H4 (cell line): ENCODE data around the gene KIAA0513.

- RAMPAGE, long total RNA, result no peak
Measured at GRCh38 chr16:84884695-84885604, 65.2 kb downstream of the CRISPLD2 start.

- RAMPAGE, long total RNA, result no peak
Measured at GRCh38 chr16:84922235-84923335, 88.8 kb downstream of the ZDHHC7 start.

DNA sequence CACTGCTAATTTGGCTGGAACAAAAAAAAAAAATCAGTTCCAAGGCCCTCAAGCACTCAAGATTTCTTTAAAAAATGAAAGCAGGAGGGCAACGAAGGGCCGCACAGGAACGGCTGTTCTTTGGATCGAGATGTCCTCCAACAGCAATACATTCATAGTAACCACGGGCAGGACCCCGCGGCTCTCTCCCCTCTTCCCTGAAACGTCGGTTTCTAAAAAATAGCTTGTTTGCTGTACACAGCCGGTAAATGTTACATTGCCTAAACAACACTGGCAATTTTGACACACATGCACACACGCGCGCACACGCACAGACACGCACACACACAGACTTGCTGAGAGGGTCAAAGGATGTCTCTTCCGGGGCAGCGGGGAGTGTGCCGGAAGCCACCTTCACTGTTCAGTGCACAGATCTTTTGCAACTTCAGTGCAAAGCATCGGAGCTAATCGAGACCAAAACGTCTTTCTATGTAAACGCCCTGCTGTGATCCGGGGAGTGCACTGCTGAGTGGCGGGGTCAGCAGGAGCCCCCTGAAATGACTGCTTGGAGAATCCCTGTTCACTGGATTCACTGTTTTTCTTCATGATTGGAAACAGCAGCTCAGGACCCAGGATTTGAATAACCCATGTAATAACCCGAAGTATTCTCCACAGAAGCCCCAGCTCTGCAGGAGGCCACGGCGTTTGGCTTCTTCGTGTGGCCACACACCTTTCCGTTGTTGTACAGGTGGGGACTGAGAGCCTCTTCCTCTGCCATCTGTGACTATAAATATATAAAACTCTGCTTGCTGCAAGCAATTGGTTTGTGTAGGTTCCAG, 35.7 kb downstream of the ZDHHC7 start:
- RAMPAGE, long total RNA, result no peak

GRCh38 chr16:84993351-84994183, 17.8 kb downstream of the ZDHHC7 start:
- RAMPAGE, long total RNA, result no peak

- RAMPAGE, long total RNA, result no peak
Measured at GRCh38 chr16:85027322-85028297, at the start of gene KIAA0513. TSS of gene KIAA0513 (plus strand) at chr16:85027795.

DNA sequence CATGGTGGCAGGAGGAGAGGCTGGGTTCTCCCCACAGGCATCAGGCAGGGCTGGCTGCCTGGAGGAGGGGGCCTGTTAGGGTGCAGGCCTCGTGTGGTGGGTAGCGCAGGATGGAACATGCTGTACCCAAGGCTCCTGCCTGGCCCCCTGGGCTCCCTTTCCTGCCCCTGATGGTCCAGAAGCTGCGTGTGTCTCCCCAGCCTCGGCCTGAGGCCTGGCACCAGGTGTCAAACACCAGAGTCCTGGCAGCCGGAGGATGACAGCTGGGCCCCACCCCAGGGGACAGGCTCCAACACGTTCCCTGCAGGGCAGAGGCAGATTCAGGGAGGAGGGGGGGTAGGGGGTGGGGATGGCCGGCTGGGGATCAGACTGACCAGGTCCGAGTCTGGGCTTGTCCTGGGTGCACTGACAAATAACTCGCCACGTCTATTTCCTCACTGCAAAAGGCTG, 40.3 kb upstream of the CIBAR2 start:
- RAMPAGE, long total RNA, result no peak

DNA sequence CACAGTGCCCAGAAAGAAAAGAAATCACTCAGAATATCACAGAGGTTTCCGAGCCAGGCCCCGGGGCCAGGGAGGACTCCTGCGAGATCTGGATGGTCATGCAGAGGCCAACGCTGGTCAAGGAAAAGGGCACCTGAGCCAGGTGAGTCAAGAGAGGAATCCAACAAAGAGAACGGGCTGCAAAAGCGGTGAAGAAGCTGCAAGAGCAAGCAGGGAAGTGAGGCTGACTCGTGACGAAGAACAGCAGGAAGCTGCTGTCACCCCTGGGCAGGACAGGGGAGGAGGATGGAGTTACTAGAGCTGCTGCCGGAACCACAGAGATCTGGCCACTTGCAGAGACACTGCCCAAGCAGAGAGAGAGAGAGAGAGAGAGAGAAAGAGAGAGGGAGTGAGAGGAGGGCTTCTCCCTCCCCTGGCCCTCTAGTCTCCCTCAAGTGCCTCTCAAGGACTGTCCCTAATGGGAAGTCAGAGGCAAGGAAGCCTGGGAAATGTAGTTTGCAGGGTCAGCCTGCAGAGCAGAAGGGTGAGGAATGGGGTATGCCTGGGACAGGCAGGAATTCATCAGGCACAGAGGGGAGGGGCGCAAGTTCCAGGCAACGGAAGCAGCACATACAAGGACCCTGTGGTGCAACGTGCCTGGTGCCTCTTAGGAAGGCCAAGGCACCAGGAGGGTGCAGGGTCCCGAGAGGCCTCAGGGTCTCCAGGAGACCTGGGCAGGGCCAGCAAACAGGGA, 45.6 kb upstream of the CIBAR2 start:
- RAMPAGE, long total RNA, result no peak

- RAMPAGE, long total RNA, result no peak
Measured at GRCh38 chr16:85174373-85174866, 62.1 kb upstream of the CIBAR2 start.

DNA sequence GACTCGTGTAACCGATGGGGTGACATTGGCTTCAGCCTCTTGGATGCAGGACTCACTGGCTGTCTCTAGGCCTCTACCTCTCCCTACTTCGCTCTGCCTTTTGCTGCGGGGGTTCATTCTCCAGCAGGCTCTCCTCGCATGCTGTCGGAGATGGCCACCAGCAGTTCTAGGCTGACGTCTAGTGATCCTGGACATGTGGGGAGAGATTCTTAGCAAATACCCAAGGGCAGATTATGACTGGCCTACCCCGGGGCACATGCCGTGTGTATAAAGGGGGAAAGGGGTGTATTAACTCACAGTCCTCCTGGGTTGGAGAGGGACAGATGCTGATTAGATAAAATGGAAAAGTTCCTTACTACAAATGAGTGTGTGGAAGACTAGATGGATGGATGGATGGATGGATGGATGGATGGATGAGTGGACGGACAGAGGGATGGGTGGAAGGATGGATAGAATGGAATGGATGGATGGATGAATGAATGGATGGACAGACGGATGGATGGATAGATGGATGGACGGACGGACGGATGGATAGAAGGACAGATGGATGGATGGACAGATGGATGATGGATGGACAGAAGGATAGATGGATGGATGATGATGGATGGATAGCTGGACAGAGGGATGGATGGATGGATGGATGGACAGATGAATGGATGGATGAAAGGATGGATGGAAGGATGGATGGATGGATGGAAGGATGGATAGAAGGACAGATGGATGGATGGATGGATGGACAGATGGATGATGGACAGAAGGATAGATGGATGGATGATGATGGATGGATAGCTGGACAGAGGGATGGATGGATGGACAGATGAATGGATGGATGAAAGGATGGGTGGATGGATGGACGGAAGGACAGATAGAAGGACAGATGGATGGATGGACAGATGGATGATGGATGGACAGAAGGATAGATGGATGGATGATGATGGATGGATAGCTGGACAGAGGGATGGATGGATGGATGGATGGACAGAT, 118.5 kb upstream of the CIBAR2 start:
- RAMPAGE, long total RNA, result no peak

DNA sequence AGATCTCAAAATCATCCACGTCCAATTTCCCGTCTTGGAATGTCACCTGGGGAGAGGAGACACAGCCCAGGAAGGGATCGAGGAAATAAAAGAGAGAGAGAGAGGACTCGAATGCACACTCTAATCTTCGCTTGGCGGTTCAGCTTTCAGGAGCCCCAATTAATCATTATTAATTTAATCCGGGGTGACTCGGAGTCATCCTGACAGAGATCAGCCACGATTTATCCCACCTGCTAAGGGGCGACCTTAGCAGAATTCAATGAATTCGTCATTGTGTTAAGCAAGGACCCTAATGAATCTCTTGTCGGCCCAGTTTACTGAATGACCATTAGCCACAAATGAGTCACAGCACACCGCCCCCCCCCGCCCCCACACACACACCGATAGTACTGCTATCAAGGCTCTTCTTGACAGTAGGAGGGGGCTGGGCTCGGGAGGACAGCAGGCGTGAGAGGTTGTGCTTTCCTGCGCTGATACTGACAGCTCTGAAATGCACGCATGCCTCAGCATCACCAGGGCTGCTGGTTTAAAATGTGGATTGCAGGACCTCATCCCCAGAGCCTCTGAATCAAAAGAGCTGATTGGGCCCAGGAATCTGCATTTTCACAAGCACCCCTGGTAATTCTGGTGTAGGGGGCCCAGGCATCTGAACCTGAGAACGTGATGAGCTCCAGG, 190.0 kb upstream of the CIBAR2 start:
- RAMPAGE, long total RNA, result no peak

DNA sequence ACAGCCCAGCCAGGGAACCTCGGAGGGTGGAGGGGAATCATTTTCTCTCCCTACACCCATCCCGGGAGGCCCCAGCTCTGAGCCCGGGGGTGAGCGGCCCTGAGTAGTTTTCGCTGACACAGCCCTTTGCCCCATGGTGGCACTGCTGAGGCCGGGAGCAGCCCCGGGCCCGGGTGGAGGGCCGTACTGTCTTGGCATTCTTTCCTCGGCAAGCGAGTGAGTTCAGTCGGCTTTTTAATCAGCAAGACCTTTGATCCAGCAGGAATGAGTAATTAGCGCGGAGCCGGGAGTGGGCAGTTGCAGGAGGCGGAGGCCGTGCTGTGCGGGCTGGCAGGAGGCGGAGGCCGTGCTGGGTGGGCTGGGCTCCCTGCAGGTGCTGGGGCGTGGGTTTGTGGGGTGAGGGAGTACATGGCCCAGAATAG, 222.9 kb upstream of the CIBAR2 start:
- RAMPAGE, long total RNA, result no peak

GRCh38 chr16:85355248-85355752, 243.0 kb upstream of the CIBAR2 start:
- RAMPAGE, long total RNA, result no peak

DNA sequence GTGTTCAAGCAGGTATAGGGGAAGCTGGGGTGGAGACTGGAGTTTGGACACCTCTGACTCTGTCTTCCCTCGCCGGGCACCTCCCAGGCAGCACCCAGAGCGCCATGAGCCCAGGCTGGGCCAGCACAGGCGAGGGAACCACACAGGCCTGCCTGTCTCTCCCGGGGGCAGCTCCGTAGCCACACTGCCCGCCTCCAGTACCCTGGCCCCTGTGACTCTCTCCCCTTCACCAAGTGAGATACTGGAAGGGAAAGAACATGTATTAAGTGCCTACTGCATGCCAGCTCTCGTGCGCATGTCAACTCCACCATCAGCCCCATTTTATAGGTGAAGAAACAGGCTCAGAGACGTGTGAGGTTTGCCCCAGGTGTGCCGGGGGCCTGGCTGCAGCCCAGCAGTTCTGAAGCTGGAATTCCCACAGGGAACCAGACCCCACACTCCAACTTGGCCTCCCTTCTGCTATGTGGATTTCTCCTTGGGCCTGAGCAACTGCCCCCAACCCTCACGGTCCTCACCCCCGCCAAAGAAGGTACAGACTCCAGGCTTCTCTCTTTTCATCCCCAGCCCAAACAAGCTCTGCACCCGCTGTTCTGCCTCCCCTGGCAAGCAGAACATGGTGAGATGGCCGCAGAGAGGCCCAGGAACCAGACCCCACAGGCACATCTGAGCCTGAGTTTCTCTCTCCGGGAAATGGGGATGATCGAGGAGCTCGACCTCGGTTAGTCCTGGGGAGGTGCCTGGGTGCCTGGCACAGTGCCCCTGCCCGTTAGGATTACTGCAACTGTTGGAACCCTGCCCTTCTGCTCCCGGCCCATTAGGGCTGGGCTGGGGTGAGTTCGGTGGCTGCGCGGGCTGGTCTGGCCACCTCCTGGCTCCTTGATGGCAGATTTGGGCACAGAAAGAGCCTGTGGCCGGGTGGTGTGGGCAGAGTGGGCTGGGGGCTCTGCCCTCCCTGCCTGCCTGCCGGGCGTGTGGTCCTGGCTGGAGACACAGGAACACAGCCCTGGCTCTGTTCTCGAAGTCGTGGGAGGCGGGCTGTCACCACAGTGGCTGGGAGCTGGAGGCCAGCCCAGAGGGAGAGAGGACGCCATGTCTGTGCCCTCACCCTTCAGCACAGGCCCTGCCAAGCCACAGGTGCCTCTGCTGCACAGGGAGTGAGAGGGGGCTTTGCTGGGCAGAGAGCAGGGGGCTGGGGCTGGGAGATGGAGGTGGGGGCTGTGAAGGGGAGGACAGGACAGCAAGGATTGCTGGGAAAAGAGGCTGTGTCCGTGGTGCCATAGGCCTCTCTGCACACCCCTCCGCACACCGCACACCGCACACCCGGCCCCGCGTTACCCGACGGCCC, 237.1 kb upstream of the GSE1 start:
- RAMPAGE, long total RNA, result no peak

- RAMPAGE, long total RNA, result no peak
Measured at GRCh38 chr16:85391634-85392511, 221.2 kb upstream of the GSE1 start.

DNA sequence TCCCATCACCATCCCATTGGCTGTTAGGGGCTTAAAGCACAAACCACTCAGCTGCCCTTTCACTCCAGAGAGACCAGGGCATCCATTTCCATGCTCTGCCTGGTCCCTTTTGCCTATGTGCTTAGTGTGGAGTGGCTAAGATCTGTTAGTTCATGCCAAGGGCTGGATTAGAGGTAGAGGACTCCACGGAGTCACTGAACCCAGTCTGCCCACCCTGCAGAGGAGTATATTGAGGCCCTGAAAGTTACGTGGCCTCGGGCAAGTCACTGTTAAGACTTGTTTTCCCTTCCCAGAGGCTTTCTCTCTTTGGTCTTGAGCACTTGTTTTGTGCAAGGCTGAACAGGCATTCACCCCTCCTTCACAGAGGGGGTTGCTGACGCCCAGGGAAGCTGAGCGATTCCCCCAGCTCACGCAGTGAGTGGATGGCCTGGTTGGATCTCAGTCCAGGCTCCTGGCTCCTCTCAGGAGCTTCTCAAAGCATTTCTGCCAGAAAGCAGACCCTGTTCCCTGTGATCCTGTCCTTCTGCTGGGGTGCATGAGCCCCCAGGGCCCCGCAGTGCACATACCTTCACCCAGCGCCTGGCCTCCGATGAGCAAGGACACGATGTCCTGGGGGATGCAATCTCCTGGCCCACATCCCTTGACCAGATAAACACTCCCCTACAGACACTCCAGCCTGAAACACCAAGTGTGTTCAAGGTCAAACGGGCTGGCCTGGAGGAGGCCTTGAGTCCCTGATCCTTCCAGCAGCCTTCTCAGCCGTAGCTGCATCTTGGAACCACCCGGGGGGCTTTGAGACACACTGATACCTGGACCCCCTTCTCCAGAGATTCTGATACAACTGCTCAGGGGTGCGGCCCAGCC, 153.4 kb upstream of the GSE1 start:
- RAMPAGE, long total RNA, result no peak

GRCh38 chr16:85462237-85463104, 150.7 kb upstream of the GSE1 start:
- RAMPAGE, long total RNA, result no peak

DNA sequence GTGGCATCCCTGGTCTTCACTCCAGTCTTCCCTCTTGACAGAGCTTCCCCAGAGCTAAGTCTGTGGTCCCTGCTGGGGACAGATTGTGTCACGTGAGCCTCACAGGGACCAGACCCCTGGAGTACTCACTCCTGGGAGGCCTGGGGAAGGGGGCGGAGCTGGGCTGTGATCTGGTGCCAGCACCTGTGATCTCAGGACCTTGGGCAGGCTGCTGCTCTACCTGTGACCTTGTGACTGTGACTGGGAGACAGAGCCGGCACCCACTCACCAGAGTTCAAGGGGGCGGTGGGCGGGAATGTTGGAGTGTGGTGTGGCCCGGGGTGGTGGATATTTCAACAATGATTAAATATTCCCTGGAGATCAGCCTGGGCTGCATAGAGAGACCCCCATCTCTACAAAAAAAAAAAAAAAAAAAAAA, 97.1 kb upstream of the GSE1 start:
- RAMPAGE, long total RNA, result no peak

DNA sequence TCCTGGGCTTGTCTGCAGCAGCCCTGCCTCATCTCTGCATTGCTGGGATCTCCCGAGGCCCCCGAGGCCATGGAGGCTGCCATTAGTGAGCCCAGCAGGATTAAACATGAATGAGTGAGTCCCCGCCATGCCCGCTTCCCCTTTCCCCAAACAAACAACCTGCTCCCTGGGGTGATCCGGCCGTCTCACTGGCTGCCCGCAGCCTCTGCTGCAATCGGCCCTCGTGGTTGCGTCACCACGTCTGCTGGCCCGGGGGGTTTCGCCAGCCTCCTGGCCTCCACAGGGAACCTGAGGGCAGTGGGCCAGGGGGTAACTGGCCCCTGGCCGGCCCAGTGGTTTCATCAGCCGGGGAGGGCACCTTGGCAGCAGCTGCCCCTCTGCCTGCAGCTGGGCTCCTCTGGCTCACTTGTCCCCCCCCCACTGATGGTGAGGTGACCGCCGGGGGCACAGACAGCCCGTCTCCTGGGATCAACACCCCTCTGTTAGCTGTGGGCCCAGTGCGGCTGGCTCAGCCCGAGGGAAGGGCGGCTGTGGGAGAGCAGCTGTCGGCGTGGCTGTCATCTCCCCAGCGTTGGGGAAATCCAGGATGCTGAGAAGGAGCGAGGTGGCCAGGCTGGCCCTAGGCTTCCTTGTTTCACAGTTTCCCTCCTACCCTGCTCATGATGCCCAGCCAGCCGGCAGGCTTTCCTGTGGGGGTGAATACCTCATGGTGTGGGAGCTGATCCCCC, 88.1 kb upstream of the GSE1 start:
- RAMPAGE, long total RNA, result no peak

- RAMPAGE, long total RNA, result no peak
Measured at GRCh38 chr16:85539394-85540245, 73.5 kb upstream of the GSE1 start.

DNA sequence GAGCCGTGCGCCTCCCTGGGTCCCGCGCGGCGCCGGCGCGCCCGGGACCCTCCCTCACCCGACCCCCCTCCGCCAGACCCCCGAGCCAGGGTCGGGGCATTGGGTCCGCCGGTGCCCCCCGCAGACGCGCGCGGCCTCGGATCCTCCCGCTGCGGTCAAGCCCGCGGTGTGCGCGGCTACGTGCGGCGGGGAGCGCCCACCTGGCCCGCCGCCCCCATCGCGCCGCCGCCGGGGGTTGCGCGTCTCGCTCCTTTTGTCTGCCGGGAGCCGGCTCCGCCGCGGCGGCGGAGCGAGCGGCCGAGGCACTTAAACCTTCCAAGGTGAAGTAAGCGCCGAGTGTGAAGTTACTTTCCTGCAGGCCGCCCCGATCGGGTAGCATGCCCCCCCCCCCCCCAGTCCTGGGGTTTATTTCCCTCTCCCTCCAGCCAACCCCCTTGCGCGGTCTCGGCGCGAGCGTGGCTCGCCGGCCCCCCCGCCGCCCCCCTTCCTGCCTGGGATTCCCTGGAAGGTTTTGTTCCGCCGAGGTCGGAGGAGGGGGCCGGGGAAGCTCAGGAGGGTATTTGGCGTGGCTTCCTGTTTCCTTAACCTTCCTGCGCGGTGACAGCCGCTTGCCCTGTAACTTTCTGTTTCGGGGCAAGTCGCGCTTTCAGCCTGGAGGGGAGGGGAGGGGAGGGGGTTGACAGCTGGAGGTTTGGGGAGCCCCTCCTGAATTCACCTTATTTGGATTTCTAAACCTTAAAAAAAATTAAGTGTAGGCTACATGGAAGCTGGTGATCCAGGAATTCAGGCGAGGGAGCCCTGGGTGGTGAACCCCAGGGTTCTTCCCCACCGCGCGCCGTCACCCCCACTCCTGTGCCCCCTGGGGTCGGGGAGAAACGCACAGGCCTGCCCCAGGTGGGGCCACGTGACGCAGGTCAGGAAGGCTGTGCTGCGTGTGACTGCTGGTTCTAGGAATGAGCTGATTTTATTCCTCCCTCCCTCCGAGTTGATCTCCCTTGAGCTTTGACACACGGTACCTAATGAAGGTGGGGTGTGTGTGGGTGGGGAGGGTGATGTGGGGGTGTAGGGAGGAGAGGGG, 56.4 kb upstream of the GSE1 start:
- RAMPAGE, long total RNA, result no peak